Metanephros (tissue), 2 donors: ENCODE measurements around a stretch of chr3.

GRCh38 chr3:149609419-149610261, 48.2 kb downstream of the WWTR1 start:
- RAMPAGE, long total RNA = no peak

DNA sequence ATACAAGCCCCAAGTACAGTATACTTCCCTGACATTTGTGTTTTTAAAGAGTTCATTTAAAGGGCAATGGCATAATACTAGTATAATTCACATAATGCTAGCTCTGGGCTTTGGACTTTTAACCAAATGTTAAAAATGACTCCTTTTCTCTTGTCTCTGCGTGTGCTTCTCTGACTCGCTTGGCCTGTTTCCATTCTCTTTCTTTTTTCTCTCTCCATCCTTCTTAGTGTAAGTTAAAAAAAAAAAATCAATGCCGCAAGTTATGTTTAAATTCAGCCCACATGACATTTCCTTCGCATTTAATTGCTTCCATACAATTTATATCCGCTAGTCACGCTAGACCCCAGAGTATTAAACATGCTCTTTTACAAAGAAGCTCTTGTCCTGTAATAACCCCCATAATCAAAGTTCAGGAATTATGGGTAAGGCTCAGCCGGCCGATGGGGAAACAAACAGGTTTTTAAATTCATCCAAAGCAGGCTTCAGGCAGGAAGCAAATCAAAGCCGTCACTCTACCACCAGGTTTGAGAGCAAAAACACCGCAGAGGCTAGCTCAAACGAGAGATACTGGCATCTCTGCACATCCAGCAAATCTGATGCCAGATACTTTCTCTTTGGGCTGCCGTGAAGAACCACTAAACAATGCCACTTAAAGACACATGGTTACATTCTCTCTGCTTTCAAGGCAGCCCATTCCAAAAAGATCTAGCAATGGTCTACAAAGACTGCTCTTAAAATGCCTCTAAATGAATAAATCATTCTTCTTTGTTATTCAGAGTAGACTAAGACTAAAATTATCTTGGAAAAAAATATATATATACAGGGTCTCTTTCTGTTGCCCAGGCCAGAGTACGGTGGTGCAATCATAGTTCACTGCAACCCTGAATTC, 19.2 kb downstream of the WWTR1 start:
- RAMPAGE, long total RNA = no peak

DNA sequence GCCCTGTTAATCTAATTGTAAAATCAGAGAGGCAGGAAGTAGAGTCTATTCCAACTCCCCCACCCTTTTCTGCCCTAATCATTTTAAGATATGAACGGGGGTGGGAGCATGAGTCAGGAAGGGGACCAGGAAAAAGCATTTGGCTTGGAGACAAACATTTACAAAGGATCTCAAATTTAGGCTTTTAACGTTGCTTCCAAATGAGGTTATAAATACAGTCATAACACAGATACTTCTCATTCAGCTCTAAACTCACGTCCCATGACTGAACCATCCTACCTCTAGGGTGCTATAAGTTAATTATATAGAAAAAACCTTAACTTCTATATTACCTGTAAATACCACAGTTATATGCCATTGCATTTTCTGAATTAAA, 107.3 kb upstream of the PFN2 start:
- RAMPAGE, long total RNA = no peak

GRCh38 chr3:150369855-150370716, 38.0 kb upstream of the TSC22D2 start:
- RAMPAGE, long total RNA = no peak

DNA sequence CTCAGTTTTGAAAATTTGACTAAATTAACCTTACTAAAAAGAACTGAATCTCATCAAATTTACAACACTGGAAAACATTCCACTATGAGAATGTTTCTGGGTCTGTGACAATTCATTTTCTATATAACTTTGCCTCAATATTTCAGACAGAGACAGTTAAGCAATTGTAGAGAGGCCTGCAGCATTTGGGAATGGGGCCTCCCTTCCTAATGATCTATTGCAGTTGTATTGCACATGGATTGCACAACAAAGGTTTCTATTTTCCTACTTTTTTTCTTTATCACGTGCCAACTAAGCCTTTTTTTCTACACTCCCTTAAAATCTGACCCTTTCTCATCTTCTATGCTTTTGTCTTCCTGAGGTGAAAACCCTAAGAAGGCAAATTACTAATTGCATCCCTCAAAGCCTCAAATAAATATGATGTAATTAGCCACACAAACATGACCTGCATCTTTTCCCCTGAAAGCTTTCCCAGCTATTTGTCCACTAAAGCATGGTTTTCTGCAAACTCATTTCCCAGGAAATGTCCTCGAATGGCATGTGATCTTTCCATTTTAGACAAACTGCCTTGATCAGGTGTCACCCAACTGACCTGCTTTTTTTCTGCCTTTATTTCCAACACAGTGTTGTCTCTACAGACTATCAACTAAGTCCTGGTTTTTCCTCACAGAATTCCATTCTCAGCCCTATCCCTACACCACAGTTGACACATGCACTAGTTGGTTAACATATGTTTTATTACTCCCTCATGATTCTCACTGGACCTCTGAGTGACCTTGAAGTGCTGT, 32.0 kb upstream of the TSC22D2 start:
- RAMPAGE, long total RNA = no peak

DNA sequence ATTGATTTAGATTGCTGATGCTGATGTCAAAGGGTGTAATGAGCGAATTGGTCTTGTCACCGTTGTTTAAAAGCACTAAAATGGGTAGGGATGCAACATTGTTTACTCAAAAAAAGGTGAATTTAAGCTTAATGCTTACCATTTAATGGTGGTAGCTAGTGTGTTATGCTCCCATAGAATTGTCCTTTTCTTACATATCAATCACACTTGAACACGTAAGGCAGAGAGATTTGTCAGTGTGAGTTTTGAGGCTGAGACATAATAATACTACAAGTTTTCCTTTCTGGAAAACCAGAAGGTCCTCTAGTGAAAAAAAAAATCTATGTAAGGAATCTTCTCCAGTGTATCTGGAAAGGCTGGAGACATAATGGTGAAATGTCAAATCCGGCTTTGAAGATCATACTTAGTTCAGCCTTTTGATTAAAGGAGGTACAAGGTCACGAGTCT, 3.4 kb downstream of the TSC22D2 start:
- RAMPAGE, long total RNA = no peak

DNA sequence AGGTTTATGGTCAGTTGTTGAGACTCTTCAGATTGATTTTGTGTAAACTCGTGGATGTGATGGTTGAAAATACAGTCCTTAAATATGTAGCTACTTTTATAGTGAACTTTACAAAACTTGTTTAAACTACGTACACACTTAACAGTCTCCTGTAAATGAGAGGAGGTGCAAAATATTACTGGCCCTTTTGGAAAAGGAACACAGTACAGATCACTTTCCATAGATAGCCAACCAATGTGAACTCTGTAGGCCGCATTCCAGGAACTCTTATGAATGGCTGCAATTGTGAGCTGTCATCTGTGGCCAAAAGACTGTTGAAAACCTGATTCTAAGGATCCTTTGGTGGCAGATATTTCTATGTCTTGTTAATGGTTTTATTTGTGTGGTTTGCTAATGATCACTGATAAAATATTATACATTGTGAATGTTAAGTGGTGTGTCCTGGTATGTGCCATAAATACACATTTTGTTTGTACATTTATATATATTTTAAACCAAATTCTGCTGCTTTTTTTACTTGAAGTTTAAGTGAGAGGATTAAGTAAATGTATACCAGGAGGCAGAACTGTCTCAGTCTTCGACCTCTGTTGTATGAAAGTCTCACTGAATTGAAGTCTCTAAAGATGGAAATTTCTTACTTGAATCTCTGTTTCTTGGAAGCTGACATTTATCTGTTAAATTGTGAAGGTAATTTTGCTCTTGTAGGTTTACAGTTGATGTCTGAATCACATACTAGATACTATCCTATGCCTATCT, 6.3 kb downstream of the TSC22D2 start:
- RAMPAGE, long total RNA = no peak

DNA sequence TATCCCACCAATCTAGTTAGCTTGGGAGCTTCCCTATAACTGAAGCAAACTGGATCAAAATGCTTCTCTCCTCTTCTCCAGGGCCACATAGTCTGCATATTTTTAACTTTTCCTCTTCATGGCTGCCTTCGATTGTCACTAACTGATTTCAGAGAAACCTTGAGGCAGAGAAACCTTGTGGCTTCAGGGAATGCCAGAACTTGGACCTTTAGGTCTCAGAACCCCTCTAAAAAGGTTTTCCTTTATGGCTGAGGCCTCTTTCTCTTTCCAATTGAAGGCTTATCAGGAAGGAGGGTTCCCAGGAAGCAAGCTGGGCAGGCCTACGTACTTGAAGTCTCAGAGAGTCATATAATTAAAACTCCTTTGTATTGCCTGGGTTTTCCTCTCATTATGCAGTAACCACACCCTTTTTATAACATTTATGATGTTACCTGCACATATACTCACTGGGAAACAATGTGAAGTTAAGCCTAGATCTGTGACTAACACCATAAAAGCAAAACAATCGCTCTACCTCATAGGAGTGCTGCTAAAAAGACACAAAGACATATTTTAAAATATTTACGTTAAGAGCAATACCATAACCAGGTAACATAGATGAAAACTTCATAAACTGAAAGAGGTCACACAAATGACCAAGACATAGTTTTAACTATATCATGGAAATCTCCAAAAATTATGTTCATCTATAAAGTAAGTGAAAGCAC, 27.3 kb downstream of the SERP1 start:
- RAMPAGE, long total RNA = no peak

GRCh38 chr3:150538276-150538598, 8.1 kb downstream of the SERP1 start:
- RAMPAGE, long total RNA = no peak

- RAMPAGE, long total RNA = no peak
These were observed 711 bp downstream of the EIF2A start for GRCh38 chr3:150547363-150547633.

DNA sequence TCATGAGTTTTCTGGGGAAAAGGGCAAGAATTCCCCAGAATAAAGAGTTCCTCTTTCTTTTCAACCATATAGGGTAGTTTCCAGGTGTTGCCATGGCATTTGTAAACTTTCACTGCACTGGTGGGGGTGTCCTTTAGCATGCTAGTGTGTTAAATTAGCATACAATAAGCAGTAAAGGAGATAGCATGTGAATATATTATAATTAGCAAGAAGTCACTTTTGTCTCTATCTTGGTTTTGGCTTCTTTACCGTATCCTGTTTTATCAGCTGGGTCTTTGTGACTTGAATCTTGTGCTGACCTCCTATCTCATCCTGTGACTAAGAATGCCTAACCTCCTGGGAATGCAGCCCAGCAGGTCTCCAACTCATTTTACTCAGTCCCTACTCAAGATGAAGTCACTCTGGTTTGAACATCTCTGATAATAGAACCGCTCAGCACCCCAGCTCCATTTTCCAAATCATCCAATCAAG, 3.4 kb upstream of the SELENOT start:
- RAMPAGE, long total RNA = no peak

GRCh38 chr3:150741359-150742211, 21.4 kb downstream of the SIAH2 start:
- RAMPAGE, long total RNA = no peak

- RAMPAGE, long total RNA = no peak
These were observed 18.3 kb downstream of the SIAH2 start for GRCh38 chr3:150744570-150745086.

DNA sequence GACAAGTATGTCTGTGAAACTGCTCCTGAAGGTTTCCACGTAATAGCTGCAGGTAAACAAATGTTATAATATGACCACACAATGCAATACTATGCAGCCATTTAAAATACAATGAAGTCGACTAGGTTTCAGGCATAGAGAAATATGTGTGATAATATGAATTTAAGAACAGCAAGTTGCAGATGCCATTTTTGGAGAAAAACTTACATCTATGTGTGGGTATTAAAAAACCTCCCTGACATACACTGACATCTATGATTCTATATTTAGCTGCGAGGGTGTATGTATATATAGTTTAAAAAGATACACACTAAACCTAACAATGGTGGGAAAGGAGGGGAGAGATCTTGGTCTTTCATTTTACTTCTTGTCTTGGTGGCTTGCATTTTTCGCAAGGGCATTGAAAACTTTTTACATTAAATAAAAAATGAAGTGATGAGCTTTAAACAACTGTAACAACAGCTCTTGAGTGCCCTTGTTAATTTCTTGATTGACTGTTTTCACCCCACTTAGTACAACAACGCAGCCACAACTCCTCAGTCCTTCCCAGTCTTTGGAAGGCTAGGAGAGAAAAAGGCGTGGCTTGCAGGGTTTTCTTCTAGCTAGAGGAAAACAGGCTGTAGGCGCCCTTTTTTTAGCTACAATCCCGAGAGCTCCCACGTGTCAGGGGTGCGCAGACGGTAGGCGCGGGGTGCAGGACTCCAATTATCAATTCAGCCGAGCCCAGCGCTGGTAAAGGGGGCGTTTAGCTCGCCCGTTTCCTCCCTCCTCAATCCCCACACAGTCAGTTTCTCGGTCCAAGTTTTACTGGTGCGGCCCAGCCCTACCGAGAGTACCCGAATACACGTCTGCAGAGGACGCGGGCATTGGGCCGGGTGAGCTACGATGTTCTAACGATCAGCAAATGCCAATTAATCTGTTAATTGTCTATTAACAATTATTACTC, 1.4 kb downstream of the SIAH2 start:
- RAMPAGE, long total RNA = no peak

- RAMPAGE, long total RNA = no peak
These were observed 29.2 kb upstream of the SIAH2 start for GRCh38 chr3:150792177-150792579.

DNA sequence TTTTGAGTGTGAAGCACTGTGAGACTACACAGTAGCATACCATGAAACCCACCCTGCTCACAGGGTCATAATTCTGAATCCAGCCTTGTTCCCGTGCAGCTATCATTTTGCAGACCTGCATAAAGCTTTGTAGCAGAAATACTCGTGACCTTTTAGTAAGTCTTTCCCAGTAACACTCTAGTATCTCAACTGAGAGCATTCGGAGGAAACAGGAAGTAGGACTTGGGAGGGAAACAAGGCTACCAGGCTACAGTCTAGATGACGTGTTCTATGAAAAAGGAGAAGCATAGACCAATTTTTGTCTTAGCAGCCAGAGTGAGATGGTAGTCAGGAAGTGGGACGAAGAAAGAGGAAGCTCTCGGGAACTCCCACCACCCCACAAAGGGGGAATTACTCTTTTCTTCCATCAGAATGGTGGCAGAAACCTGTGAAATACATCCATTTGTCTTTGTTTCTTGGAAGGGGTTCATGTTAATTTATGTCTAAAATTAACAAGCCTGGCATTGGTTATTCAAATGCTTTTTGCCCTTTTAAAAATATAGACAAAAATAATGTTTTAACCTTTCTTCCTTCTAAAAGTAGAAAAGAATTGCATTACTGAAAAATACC, 1.8 kb upstream of the SUCNR1 start:
- RAMPAGE, long total RNA = no peak

- RAMPAGE, long total RNA = no peak
These were observed 72.0 kb upstream of the MBNL1 start for GRCh38 chr3:152196783-152197139.

DNA sequence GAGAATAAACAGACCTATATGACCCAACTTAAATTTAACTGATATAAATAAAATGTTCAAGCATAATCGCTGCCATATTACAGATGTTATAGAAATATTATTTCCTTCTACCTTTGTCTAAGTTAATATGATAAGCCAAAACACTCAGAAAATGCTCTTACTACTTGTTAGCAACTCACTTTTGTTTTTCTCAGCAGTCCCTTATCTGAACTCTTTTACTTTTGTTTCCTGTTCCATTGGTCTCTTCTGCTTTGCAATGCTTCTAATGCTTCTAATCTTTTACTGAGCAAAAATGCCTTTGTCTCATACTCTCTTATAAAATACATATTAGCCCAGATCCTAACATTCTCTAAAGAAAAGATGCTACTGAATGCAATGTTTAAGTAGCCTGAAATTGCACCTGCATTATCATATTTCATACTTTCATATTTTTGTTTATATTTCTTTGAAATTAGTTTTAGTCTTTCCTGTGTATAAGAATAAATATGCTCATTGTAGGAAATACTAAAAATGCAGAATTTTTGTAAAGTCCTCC, 67.6 kb upstream of the MBNL1 start:
- RAMPAGE, long total RNA = no peak

- RAMPAGE, long total RNA = no peak
These were observed 10.0 kb downstream of the MBNL1 start for GRCh38 chr3:152278376-152279518.

DNA sequence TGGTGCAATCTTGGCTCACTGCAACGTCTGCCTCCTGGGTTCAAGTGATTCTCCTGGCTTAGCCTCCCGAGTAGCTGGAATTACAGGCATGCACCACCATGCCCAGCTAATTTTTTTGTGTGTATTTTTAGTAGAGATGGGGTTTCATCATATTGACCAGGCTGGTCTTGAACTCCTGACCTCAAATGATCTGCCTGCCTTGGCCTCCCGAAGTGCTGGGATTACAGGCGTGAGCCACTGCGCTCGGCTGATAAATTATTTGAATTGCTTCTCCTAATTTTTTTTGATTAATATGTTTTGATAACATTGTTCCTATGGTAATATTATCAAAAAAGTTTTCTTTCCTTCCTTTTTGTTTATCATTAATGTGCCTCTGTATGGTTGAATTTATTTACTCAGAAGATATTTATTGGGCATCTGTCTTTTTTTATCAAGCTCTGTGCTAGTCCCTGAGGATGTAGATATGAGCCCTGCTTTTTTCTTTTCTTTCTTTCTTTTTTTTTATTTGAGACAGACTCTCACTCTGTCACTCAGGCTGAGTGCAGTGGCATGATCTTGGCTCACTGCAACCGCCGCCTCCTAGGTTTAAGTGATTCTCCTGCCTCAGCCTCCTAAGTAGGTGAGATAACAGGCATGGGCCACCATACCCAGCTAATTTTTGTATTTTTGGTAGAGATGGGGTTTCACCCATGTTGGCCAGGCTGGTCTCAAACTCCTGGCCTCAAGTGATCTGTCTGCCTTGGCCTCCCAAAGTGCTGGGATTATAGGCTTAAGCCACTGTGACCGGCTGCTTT, 58.3 kb downstream of the MBNL1 start:
- RAMPAGE, long total RNA = no peak